Glomerular endothelial cell (primary cell): ENCODE measurements around the genes CDHR1 and LDB3.

GRCh38 chr10:80662678-80663475, 125.2 kb downstream of the SH2D4B start:
- RAMPAGE, long total RNA = no peak

GRCh38 chr10:80896859-80897465, 359.3 kb downstream of the SH2D4B start:
- RAMPAGE, long total RNA = no peak

GRCh38 chr10:82432309-82432731, 557.3 kb downstream of the NRG3 start:
- RAMPAGE, long total RNA = no peak

GRCh38 chr10:83272586-83273038, 866.7 kb upstream of the GHITM start:
- RAMPAGE, long total RNA = no peak

DNA sequence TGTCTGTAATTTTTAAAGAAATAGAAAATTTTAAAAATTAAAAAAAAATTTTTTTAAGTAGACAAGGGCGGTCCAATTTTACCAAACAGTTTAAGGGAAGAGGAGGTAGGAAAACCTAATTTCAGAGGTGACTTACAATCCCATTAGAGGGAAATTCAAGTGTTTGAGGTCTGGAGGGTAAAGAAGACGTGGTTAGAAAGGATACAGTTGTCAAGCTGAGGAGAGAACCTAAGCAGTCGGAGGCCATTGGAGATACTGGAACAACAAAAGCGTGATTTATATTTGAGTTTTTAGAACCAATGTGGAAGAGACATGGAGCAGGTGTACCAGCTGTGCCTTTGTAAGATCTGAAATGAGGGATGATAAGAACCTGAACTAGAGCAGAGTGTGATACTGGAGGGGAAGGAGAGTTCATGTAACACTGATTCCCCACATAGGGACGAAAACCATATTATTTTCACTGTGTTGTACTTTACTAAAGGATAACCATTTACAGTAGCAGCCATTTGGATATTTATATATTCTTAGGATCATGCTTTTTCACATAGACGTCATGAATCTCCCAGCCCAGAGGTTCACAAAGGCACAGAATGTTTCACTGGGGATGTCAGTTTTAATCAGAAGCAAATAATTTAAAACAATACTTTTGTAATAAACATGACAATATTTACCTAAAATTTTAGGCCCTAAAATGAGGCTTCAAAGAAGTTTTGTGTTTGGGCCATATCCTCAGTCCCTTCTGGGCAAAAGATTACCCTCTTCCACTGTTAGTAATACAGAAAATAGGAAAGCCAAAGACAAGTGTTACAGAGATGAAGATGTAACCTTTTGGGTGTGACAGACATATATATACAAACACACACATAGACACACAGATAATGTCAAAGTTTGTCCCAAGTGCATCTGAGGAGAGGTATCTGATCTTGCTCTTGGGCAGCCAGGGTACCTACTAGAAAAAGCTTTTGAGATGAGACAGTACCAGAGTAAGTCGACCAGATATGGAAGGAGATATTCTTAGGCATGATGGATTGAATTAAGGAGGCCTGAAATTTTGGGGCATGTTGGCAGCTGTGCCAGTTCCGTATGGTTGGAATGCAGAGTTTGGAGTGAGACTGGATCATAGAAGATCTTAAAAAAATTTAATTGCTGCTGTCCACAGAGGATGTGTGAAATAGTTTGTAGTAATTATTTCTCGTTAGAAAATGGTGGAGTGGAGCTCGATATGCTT, 7.1 kb downstream of the GHITM start:
- RAMPAGE, long total RNA = no peak

GRCh38 chr10:84191136-84191434, 3.3 kb upstream of the CDHR1 start:
- RAMPAGE, long total RNA = no peak

DNA sequence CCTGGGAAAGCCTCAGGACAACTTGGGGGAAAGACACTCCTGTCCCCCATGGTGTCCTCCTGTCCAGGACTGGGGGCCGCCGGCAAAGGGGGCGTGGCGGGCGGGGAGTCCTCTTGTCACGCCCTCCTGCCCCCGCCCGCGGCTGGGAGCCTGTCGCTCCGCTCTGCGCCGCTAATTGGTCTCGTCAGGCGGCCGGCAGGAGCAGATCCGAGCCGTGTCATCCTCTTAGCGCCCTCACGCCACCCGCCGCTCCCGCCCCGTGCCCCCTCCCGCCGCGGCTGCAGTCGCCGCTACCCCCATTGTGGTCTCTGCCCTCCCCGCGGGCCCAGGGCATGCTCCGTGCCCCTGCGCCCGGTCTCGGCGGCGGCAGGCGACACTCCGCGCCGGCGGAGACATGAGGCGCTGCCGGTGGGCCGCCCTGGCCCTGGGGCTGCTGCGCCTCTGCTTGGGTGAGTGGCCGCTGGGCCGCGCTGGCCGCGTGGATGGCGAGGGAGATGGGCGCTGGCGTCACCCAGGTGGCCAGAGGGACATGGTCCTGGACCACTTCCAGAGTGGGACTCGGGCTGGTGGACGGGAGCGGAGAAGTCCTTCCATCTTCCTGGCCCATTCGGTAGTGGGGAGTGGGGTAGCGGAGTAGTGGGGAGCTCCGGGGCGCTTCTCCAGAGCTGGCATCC, at the start of gene CDHR1:
CDHR1 (plus strand) TSS at position 171 of the 674 bp plus-strand sequence.
- RAMPAGE, long total RNA = no peak

GRCh38 chr10:84195107-84195824, 929 bp downstream of the CDHR1 start:
- RAMPAGE, long total RNA = no peak

GRCh38 chr10:84200926-84201619, 6.7 kb downstream of the CDHR1 start:
- RAMPAGE, long total RNA = no peak

DNA sequence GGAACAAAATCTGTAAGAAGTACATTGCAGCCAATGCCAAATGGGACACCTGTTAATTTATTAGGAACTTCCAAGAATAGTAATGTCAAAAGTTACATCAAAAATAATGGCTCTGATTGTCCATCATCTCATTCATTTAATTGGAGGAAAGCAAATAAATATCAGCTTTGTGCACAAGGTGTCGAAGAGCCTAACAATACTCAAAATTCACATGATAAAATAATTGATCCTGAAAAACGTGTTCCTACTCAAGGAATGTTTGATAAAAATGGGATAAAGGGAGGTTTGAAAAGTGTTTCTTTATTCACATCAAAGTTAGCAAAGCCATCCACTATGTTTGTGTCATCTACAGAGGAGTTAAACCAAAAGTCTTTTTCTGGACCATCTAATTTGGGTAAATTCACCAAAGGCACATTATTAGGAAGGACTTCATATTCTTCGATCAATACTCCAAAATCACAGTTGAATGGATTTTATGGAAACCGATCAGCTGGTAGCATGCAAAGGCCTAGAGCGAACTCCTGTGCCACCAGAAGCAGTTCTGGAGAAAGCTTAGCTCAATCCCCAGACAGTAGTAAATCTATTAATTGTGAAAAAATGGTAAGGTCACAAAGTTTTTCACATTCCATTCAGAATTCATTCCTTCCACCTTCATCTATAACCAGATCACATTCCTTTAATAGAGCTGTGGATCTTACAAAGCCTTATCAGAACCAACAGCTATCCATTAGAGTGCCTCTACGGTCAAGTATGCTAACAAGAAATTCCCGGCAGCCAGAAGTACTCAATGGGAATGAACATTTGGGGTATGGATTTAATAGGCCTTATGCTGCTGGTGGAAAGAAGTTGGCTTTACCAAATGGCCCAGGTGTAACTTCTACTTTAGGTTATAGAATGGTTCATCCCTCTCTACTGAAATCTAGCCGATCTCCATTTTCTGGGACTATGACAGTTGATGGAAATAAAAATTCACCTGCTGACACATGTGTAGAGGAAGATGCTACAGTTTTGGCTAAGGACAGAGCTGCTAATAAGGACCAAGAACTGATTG, 43.0 kb downstream of the CCSER2 start:
- RAMPAGE, long total RNA = no peak

DNA sequence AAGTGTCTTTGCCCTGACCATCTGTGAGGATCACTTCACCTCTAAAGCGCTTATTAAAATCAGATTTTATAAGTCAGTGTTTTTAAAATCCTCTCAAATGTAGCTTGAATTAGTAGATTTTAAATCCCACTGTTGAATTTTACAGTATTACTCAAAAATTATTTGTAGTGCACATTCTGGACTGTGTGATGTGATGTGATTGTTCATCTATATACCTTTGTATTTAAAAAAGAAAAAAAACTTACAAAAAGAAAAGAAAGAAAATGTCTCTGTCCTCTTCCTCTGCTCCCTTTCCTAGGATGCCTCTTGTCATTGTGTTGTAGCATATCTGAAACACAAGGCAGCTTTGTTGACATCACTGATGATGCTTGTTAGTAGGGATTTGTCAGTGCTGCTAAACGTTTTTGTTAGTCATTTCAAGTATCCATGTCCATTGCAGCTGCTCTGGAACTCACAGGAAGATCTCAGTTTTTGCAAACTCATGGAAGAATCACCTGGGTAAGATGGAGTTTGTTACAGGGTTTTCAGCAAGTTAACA, 123.5 kb downstream of the CCSER2 start:
- RAMPAGE, long total RNA = no peak

- RAMPAGE, long total RNA = no peak
These were observed 724.2 kb downstream of the GRID1 start for GRCh38 chr10:85642101-85643053.

DNA sequence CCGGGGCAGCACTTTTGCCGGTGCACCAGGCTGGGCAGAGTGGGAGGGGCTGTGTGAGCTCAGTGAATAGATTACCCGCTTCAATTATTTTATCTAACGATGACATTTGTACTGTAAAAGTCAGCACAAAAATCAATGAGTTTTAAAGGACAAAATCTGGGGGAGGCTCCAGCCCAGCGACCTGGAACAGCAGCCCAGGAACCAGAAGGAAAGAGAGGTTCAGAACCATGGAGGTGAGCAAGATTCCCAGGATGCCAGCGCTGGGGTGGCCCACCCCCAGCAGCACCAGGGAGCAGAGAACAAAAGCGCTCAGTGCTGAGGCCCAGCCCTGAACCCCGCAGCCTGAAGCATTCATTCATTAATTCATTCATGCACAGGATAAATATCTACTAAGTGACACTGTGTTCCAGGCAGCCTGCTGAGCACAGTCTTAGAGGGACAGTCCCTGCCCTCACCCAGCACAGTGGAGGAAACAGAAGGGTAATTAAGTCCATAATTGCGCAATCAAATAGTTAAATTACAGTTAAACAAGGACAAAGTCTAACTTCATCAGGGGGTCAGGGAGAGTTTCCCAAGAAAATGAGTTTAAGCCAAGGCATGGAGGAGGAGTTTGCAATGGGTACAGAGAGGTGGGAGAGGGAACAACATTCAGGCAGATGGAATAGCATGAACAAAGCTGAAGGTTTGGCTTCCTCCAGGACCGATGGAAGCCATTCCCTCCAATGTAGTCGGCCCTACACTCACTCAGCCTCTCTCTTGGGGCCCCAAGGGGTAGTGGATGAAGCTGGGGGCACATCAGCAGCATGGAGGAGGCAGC, 202.3 kb downstream of the GRID1 start:
- RAMPAGE, long total RNA = no peak

DNA sequence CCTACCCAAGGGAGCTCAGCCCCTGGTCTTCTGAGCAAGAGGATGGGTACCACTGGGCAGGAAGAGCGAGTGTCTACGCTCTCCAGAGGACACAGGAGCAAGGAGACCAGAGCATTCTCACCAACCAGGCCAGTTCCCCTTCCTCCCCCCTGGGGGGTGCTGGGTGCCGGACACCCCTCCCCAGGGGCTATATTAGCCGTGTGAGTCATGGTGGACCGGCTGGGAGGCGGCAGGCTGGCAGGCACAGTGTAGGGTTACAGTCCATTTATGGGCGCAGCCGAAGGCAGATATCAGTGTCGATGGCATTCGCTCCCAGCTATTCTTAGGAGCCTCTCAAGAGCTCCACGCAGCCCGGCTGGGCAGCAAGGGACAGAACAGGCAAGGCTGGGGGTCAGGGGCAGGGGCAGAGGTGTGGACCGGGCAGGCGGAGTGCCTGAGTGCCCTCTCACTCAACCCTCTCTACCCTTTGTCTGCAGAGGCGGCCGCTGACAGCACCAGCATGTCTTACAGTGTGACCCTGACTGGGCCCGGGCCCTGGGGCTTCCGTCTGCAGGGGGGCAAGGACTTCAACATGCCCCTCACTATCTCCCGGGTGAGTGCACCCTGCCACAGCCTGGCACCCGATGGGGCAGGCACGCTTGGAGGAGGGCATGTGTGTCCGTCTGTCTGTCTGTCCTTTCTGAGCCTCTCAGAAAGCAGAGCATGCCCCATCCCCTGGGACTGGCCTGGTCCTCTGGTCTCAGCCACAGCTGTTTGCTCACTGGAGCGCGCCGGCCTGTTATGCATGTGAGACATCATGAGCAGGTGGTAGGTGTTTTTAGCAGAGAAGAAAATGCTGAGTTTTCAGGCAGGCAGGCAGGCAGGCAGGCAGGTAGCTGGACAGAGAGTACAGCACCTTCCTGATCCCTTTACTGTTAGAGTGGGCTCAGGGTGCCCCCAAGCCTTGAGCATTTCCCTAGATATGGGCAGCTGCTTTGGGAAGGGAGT, at the start of gene LDB3:
LDB3 (plus strand) TSS at position 319 of the 987 bp plus-strand sequence.
- RAMPAGE, long total RNA = no peak

- RAMPAGE, long total RNA = no peak
These were observed 16.0 kb downstream of the LDB3 start for GRCh38 chr10:86684192-86684796.

DNA sequence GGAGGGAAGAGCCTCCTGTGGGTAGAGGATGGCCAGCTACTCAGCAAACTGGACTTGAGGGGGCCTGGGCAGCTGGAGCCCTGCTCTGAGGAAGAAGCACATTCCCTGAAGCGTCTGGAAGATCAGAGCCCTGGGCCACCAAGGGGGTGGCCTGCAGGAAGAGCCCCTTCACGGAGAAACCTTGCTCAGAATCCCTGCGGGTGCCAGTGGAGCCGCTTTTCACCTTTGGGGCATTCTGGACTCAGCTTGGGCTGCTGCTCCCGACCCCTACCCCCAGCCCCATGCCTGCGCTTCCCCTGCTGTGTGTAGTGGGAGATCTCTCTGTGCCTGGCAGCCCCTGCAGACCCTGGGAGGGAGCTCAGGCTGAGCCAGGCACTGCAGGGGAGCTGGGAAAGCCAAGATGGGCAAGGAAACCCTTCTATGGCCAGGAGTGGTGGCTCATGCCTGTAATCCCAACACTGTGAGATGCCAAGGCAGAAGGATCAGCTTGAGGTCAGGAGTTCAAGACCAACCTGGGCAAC, 17.9 kb downstream of the LDB3 start:
- RAMPAGE, long total RNA = no peak

- RAMPAGE, long total RNA = no peak
These were observed 56.3 kb downstream of the MMRN2 start for GRCh38 chr10:86901063-86901494.

- RAMPAGE, long total RNA = no peak
These were observed 15.0 kb downstream of the MMRN2 start for GRCh38 chr10:86942247-86943024.

- RAMPAGE, long total RNA = no peak
These were observed 13.8 kb downstream of the MMRN2 start for GRCh38 chr10:86943432-86944213.

GRCh38 chr10:86960119-86960891, 1.9 kb downstream of the SNCG start:
- RAMPAGE, long total RNA = no peak